ENCODE results near the genes NIPAL3 and MACO1.

DNA sequence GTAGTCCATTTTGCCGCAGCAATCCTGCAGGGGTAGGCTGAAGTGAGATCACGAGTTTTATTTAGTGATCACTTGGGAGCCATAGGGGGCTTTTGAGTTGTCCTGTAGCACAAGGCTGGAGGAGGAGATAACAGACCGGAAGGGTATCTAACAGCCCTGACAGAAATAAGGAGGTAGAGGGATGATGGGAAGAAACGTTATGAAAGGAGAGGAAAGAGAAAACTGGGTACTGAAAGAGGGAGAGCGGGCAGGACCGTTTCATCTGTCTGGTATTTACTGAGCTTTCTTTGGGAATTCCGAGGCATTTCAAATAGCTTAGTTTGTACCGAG lies 718 bp upstream of the FUCA1 start:
- PRO-cap, 3 experiments: no peak in any of the 3 experiments
- RAMPAGE, long total RNA, 2 experiments: no peak in any of the 2 experiments
- RRBS: no CpG with 5 or more reads among the region's 8 CpGs

GRCh38 chr1:23909346-23909849 lies 3.8 kb downstream of the CNR2 start:
- PRO-cap, 3 experiments: no peak in any of the 3 experiments
- RAMPAGE, long total RNA, 2 experiments: no peak in any of the 2 experiments
- RRBS: no CpG with 5 or more reads among the region's 12 CpGs

DNA sequence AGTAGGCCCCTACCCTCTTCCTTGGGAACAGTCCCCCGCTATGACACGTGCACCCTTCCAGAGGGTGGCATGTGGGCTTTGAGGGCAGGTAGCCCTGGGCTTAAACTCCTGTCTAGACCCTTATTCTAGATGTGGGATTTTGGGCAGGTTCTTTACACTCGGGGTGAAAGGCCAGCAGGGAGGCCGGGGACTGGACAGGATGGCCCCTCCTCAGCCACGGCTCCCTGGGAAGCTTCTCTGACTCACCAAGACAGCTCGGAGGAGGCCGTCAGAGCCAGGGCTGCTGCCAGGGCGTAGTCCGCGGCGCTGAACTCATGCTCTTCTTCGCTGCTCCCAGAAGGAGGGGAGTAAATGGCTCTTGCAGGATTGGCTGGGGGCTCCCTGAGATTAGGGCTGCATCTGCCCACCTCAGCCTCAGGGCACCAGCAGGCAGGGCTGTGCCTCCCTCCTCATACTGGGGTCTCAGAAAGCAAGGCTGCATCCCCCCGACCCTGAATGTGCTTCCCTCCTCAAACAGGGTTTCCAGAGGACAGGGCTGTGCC lies 4.1 kb downstream of the MYOM3 start:
- PRO-cap, 3 experiments: no peak in any of the 3 experiments
- RAMPAGE, long total RNA, 2 experiments: start-site peak on the minus strand in 1 of 2 experiments, centred at position 311 of the sequence, 20 reads per replicate
- RRBS: no CpG with 5 or more reads among the region's 13 CpGs

DNA sequence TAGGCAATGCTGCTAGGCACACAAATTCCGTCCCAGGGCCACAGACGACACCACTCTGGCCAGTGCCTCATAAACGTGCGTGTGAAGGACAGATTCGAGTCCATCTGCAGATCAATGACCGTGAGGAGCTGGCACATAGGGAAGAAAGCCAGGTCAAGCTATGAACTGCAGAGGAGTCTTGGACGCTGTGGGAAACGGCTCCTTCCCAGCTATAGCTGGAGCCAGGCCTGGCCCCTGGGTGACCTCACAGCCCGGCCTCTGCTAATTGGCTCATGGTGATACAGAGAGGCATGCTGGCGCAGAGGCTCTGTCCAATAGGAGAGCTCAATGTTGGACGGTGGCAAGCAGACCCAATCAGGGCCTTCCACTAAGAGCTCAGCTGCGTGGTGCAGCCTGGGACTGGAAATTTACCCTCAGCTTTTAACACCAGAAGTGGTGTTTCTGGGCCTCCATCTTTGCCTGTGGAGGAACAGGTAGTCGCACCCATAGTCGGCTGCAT lies 64.4 kb upstream of the GRHL3 start:
- PRO-cap, 3 experiments: peak in 3 of 3 experiments; most common plus-strand start position 452 of the sequence (in 2); most common minus-strand start position 217 of the sequence (in 3)
- RAMPAGE, long total RNA, 2 experiments: start-site peak on the minus strand in 2 of 2 experiments, centred at positions 208 to 238 of the sequence, 38 to 104 reads per replicate
- RRBS: no CpG with 5 or more reads among the region's 14 CpGs

GRCh38 chr1:24414776-24415986 lies at the start of gene NIPAL3:
Gene NIPAL3, plus strand, starts transcription at chr1:24415802.
- PRO-cap, 3 experiments: peak in 3 of 3 experiments; most common plus-strand start chr1:24415802 (in 3); most common minus-strand start chr1:24415282 (in 2)
- RAMPAGE, long total RNA, 2 experiments: start-site peak on the plus strand in 1 of 2 experiments, at chr1:24415778-24415812 at its widest, 282 reads per replicate; start-site peak on the minus strand in 2 of 2 experiments, at chr1:24414958-24415047 at its widest, 17 to 45 reads per replicate
- RRBS: 3% methylated on average over 8 of the region's 54 CpGs

DNA sequence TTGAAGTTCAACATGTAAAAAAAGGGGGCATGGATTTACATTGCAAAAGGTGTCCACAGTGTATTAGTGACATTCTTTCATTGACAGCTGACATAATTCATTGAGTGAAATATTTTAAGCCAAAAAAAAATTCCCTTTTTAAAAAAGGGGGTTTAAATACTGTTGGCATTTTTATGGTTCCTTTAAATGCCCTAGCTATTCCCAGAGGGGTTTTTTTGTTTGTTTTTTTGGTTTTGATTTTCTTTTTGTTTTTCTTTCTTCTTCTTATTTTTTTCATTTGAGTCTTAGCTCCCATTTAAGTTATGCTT lies 29.3 kb downstream of the SRRM1 start:
- PRO-cap, 3 experiments: no peak in any of the 3 experiments
- RAMPAGE, long total RNA, 2 experiments: no peak in any of the 2 experiments

DNA sequence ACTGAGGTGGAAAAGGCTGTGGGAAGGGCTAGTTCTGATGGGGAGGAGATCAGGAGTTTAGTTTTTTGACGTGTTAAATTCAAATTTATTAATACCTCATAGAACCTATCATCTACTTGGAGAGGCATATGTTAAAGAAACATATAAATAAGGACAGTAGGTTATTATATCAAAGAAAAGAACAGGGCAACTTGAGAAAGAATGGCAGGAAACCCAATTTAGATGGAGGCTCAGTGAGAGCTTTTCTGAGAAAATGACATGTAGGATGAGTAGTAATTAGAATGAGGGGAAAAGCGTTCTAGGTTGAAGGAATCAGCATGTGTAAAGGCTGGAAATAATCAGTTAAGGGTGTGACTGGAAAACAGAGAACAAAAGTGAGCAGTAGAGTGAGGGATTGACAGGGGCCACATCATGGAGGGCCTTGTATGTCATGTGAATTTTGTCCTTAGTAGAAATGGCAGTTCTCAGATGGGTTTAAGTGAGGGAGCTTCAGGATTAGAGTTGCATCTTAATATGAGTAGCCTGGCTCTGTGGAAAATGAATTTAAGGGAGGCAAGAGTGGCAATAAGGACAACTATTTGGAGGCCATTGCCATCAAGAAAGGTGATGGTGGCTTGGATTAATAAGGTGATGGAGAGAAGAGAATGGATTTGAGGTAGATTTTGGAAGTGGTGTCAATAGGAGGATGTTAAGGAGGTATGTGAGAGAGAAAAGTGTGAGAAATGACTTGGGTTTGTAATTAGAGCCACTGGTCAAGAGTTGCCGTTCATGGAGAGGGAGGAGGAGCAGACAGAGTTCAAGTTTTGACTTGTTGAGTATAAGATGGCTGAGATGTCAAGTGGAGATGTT lies 16.1 kb downstream of the CLIC4 start:
- PRO-cap, 3 experiments: no peak in any of the 3 experiments
- RAMPAGE, long total RNA, 2 experiments: start-site peak on the plus strand in 2 of 2 experiments, centred at positions 429 to 454 of the sequence, 13 to 18 reads per replicate
- RRBS: no CpG with 5 or more reads among the region's 3 CpGs

DNA sequence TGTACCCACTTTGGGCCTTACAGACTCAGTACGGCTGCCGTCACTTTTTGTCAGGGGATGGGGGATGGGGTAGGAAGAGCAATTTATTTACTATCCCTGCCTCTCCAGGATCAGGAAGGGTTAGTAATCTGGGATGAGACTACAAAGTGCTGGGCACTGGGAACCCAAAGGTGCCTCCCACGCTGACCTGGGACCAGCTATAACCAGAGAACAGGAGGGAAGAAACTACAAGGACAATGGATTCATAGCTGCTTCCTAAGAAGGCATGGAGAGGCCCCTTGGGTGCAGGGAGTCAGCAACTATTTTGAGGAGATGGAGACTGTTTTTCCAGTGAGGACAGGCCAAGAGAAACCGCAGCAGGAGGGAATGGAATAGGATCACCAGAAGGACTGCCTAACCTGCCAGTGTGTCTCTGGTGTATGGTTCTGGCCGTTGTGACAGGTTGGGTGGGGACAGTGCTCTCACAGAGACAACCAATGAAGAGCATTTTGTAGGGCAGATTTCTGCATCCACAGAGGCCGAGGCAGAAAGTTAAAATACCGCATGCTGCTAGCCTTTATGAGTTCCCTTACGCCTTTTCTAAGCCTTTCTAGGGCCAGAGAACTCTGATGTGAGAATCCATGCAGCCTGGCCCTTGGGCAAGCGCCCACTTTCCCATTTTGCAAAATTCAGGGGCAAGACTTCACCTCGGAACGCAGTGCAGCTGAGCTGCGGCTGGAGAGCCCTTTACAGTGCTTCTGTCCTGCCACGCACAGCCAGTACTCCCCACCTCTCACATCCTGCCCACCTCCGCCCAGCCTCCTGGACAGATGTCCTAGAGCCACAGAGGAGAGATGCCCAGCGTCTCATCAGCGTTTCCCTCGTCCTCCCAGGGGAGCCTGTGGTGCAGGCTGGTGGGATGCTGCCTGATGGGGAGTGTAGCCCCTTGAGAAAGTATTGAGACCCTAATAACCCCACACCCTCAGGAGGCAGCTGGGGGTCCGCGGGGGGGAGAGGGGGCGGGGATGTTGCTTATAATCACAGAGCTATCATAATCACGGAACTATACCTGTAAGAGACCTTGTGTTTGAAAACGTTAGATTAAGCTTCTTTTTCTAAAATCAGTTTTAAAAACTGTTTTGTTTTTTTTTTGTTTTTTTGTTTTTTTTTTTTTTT lies 29.8 kb downstream of the RUNX3 start:
- PRO-cap, 3 experiments: no peak in any of the 3 experiments
- RAMPAGE, long total RNA, 2 experiments: start-site peak on the minus strand in 1 of 2 experiments, centred at position 130 of the sequence, 5 reads per replicate
- RRBS: no CpG with 5 or more reads among the region's 22 CpGs

GRCh38 chr1:24915444-24915756 lies 14.7 kb downstream of the RUNX3 start:
- PRO-cap, 3 experiments: no peak in any of the 3 experiments
- RAMPAGE, long total RNA, 2 experiments: no peak in any of the 2 experiments
- RRBS: no CpG with 5 or more reads among the region's 5 CpGs

- PRO-cap, 3 experiments: no peak in any of the 3 experiments
- RAMPAGE, long total RNA, 2 experiments: no peak in any of the 2 experiments
- RRBS: no CpG with 5 or more reads among the region's 11 CpGs
These were observed 62.6 kb upstream of the RUNX3 start for GRCh38 chr1:24992672-24993147.

DNA sequence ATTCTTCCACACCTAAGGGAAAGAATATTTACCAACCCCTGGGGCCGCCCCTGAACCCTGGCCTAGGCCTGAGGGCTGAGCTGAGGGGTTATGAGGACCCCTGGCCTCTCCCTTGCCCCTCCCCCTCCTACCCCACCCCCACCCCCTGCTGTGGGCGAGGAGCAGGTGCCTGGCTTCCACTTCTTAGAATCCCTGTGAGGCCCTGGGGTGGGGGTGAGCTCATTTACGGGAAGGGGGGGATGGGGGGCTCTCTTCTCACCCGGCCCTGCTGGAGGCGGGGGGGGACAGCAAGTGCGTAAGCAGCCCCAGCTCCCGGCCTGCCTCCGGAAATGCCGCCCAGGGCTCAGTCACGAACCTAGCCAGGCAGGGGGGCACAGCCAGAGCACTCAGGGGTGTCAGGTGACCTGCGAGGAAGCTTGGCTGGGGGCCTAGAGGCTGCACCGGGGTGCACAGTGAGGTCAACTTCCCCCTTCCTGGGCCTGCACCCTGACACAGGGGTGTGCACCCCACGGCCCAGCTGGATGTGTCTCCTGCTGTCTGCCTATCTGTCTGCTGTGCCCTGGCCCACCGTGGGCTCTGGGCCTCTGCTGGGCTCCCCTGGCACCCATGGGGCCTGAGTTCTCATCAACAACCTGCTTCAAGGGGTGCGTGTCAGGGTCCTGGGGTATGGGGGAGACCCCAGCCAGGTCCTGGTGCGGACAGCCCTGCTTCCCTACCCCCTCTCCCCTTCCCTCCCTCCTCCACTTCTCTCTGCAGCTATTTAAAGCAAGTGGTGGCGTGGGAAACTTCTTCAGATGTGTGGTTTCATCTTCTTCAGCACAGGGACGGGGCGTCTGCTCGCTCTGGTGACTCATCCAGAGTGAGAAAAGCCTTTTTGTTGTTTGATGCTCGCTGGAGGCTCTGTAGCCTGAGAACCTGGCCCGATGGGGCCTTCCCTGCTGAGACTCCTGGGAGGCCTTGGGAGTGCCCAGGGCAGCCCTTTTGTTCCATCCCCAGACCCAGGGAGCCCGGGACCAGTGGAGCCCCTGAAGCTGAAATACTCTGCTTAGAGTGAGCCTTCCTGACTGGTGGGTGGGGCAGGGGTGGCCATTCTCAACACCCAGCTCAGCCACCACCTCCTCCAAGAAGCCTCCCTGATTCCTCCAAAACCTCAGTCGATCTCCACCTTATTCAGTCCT lies 92.5 kb upstream of the RUNX3 start:
- PRO-cap, 3 experiments: no peak in any of the 3 experiments
- RAMPAGE, long total RNA, 2 experiments: no peak in any of the 2 experiments
- RRBS: 62% methylated on average over 7 of the region's 24 CpGs

DNA sequence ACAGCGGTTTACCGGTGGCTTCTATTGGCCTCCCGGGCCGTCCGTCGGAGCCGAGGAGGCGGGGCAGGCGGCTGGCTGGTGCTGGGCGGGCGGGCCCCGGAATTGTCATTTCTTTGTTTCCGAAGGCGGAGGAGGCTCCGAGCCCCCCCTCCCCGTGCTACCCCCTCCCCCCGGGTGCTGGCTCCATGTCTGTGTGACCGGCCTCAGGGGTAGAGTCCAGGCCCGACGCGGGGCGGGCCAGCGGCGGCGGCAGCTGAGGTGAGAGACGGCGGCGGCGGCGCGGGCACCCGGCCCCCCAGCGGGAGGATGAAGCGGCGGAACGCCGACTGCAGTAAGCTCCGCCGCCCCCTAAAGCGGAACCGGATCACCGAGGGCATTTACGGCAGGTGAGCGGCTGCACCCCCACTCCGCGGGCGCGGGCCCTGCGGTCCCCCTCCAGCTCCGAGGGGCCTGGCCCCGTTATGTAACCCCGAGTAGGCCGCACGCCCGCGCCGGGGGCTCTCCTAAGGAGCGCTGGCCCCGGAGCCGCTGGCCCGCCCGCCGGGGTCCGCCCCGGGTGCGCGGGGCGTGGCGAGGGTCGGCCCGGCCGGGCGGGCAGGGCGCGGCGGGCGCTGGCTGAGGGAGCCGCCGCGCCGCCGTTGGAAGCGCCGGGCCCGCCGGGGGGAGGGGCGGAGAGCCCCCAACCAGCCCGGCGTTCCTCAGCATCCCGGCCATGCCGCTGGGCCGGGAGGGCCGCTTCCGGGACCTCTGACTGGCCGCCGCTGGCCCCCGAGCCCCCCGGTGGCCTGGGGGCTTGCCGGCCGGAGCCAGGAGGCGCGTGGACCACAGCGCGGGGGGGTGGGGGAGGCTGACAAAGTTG lies at the start of gene MACO1:
Gene MACO1 (plus strand): TSS at position 105 of the 859 bp plus-strand sequence.
- PRO-cap, 3 experiments: peak in 3 of 3 experiments; most common plus-strand start position 116 of the sequence (in 3); most common minus-strand start position 640 of the sequence (in 2)
- RAMPAGE, long total RNA, 2 experiments: no peak in any of the 2 experiments
- RRBS: 1% methylated on average over 49 of the region's 104 CpGs

- PRO-cap, 3 experiments: no peak in any of the 3 experiments
- RAMPAGE, long total RNA, 2 experiments: no peak in any of the 2 experiments
- RRBS: no CpG with 5 or more reads among the region's 8 CpGs
These were observed 52.1 kb upstream of the LDLRAP1 start for GRCh38 chr1:25491240-25491700.

GRCh38 chr1:25550502-25551041 lies 7.2 kb downstream of the LDLRAP1 start:
- PRO-cap, 3 experiments: no peak in any of the 3 experiments
- RAMPAGE, long total RNA, 2 experiments: no peak in any of the 2 experiments
- RRBS: no CpG with 5 or more reads among the region's 3 CpGs

GRCh38 chr1:25617226-25617637 lies 641 bp downstream of the MAN1C1 start:
- PRO-cap, 3 experiments: no peak in any of the 3 experiments
- RAMPAGE, long total RNA, 2 experiments: no peak in any of the 2 experiments
- RRBS: 1% methylated on average over 13 of the region's 68 CpGs

GRCh38 chr1:25727785-25728635 lies 72.0 kb upstream of the SELENON start:
- PRO-cap, 3 experiments: no peak in any of the 3 experiments
- RAMPAGE, long total RNA, 2 experiments: no peak in any of the 2 experiments
- RRBS: 72% methylated on average over 1 of the region's 15 CpGs

- PRO-cap, 3 experiments: peak in 1 of 3 experiments; most common plus-strand start chr1:25744522 (in 1)
- RAMPAGE, long total RNA, 2 experiments: no peak in any of the 2 experiments
- RRBS: no CpG with 5 or more reads among the region's 9 CpGs
These were observed 55.9 kb upstream of the SELENON start for GRCh38 chr1:25743992-25744630.

GRCh38 chr1:25754592-25755297 lies 45.2 kb upstream of the SELENON start:
- PRO-cap, 3 experiments: no peak in any of the 3 experiments
- RAMPAGE, long total RNA, 2 experiments: no peak in any of the 2 experiments
- RRBS: no CpG with 5 or more reads among the region's 15 CpGs

DNA sequence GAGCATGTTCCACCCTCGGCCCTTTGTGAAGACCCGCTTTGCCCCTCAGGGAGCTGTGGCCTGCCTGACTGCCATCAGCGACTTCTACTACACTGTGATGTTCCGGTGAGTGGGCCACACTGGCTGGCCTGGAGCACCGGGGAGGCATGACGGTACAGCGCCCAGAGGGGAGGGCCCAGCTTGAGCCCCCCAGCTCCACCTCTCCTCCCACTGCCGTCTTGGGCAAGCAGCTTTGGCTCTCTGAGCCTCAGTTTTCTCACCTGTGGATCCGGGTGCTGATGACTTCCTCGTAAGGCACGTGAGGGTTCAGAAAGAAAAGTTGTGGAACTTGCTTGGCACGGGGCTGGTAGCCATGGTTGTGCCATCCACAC lies 9.0 kb downstream of the SELENON start:
- PRO-cap, 3 experiments: no peak in any of the 3 experiments
- RAMPAGE, long total RNA, 2 experiments: no peak in any of the 2 experiments
- RRBS: 89% methylated on average over 3 of the region's 12 CpGs

- PRO-cap, 3 experiments: no peak in any of the 3 experiments
- RAMPAGE, long total RNA, 2 experiments: no peak in any of the 2 experiments
- RRBS: no CpG with 5 or more reads among the region's 9 CpGs
These were observed 2.9 kb upstream of the MTFR1L start for GRCh38 chr1:25816763-25817280.